Lower leg skin (tissue), 2 donors: ENCODE measurements around the genes ACP4, SIGLEC7 and ZNF649.

- PRO-cap: no peak
- RAMPAGE, long total RNA, 2 experiments: no peak in any of the 2 experiments
Observed at GRCh38 chr19:50168697-50169321, 5.7 kb upstream of the IZUMO2 start.

- PRO-cap: no peak
- RAMPAGE, long total RNA, 2 experiments: no peak in any of the 2 experiments
Observed at GRCh38 chr19:50187572-50188367, 15.7 kb upstream of the MYH14 start.

DNA sequence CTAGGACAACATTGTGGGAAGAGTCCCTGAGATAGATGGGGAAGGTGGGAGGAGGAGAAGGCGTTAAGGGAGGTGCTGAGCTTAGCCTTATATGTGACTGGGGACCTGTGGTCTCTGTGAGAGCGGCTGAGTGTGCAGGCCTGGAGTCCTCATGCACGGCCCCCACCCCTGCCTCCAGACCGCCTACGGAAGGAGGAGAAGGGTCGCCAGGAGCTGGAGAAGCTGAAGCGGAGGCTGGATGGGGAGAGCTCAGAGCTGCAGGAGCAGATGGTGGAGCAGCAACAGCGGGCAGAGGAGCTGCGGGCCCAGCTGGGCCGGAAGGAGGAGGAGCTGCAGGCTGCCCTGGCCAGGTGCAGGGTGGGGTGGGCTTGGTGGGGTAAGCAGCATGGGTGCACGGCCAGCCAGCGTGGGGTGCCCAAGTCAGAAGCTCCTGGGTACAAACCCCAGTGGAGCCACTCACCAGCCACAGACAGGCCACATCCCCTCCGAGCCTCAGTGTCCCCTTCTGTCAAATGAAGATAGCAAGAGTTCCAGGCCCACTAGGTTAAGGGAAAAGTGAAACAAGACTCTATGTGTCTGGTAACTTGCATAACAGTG, 56.7 kb downstream of the KCNC3 start:
- PRO-cap: no peak
- RAMPAGE, long total RNA, 2 experiments: no peak in any of the 2 experiments

GRCh38 chr19:50468791-50469032, 7.6 kb upstream of the EMC10 start:
- PRO-cap: no peak
- RAMPAGE, long total RNA, 2 experiments: no peak in any of the 2 experiments

GRCh38 chr19:50724225-50724967, 1.2 kb downstream of the CLEC11A start:
- PRO-cap: unidirectional peak, plus-strand start at chr19:50724566; bidirectional peak, plus-strand start at chr19:50725151, minus-strand start at chr19:50724791
- RAMPAGE, long total RNA, 2 experiments: no peak in any of the 2 experiments

- PRO-cap: no peak
- RAMPAGE, long total RNA, 2 experiments: no peak in any of the 2 experiments
Observed at GRCh38 chr19:50790037-50790585, at the start of gene ACP4. TSS of gene ACP4 (plus strand) at chr19:50790415.

DNA sequence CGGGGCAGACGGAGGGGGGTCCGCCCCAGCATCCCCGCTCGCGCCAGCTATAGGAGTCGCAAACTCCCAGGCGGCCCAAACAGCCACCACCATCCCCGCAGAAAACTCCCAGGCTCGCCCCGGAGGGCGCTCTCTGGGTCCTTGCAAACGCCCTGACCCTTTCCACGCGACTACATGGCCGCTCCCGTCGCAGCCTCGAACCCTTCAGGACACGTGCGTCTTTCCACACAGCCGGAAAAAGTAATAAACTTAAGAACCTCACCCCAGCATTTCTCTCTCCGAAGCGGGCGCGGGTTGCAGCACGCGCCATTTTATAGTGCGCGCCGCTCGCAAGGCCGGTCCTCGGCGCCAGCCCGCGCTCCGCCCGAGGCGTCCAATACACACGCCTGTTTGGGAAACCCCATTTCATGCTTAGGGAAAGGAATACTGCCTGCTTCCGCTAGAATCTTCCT, 14.1 kb downstream of the ACP4 start:
- PRO-cap: bidirectional peak, plus-strand start outside the sequence, minus-strand start at position 285 of the sequence
- RAMPAGE, long total RNA, 2 experiments: start-site peak on the minus strand in 1 of 2 experiments, centred at position 311 of the sequence, 800 reads per replicate

- PRO-cap: bidirectional peak, plus-strand start at chr19:50804933, minus-strand start at chr19:50804594; bidirectional peak, plus-strand start at chr19:50805106, minus-strand start at chr19:50804959
- RAMPAGE, long total RNA, 2 experiments: no peak in any of the 2 experiments
Observed at GRCh38 chr19:50804762-50805479, 14.7 kb downstream of the ACP4 start.

- PRO-cap: no peak
- RAMPAGE, long total RNA, 2 experiments: no peak in any of the 2 experiments
Observed at GRCh38 chr19:50830196-50830718, 3.1 kb downstream of the KLK15 start.

GRCh38 chr19:50870373-50870962, 2.8 kb upstream of the KLK2 start:
- PRO-cap: no peak
- RAMPAGE, long total RNA, 2 experiments: no peak in any of the 2 experiments

DNA sequence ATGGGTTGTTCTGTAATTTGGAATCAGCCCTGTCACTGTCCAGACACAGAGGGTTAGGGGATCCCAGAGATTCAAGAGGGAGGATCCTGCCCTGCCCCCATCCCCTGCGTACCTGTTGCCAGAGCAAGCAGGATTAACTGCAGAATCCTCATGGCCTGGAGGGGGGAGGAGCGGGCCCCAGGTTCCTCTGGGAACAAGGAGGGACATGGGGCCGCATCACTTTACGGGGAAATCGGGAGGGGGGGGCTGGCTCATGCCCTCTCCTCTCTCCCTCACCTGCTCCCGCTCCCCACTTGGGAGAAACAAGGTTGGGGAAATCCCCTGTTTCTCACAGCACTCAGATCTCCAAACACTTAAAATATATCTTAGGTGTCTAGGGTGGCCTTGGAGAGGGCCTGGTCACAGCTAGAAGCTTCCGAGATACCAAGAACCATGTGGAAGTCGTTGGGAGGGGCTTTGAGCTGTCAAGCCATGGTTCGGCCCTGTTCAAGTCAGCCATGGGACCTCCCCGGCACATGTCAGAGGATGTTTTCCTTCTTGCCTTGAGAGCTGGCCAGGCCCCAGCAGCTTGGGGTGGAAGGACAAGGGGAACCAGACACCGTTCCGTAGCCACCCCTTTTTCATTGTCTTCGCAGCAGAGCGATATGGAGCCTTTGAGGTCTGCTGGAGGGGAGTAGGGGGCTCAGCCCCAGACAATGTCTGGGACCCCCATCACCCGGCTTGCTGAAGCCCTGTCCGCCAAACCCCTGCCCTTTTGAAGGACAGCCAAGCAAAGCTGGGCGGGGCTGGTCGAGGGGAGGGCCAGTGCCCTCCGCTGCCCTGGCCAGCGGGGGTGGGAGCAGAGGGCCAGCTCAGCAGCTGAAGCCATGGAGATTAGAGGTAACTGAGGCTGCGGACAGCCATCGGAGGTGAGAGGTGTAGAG, 675 bp downstream of the KLK11 start:
- PRO-cap: unidirectional peak, plus-strand start at position 556 of the sequence
- RAMPAGE, long total RNA, 2 experiments: start-site peak on the plus strand in 2 of 2 experiments, centred at positions 550 to 575 of the sequence, 9 to 56 reads per replicate

GRCh38 chr19:51141984-51142773, at the start of gene SIGLEC7:
TSS of gene SIGLEC7 (plus strand) at chr19:51142301.
- PRO-cap: no peak
- RAMPAGE, long total RNA, 2 experiments: no peak in any of the 2 experiments

DNA sequence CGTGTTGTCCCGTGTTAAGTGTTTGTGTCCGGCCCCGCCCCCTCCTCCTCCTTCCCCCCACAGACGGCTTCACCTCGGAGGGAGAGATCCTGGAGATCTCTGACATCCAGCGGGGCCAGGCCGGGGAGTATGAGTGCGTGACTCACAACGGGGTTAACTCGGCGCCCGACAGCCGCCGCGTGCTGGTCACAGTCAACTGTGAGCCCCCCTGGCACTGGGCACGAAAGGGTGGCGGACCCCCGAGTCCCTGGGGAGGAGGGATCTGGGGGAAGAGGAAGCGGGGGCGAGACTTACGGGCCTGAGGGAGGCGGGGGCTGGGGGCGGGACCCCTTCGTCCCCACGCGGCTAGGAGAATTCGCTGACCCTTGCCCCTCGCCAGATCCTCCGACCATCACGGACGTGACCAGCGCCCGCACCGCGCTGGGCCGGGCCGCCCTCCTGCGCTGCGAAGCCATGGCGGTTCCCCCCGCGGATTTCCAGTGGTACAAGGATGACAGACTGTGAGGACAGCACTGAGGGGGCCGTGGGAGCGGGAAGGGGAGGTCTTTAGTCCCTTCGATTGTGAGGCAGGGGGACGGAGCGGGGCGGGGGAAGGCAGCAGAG, 15.1 kb downstream of the VSIG10L start:
- PRO-cap: no peak
- RAMPAGE, long total RNA, 2 experiments: no peak in any of the 2 experiments

DNA sequence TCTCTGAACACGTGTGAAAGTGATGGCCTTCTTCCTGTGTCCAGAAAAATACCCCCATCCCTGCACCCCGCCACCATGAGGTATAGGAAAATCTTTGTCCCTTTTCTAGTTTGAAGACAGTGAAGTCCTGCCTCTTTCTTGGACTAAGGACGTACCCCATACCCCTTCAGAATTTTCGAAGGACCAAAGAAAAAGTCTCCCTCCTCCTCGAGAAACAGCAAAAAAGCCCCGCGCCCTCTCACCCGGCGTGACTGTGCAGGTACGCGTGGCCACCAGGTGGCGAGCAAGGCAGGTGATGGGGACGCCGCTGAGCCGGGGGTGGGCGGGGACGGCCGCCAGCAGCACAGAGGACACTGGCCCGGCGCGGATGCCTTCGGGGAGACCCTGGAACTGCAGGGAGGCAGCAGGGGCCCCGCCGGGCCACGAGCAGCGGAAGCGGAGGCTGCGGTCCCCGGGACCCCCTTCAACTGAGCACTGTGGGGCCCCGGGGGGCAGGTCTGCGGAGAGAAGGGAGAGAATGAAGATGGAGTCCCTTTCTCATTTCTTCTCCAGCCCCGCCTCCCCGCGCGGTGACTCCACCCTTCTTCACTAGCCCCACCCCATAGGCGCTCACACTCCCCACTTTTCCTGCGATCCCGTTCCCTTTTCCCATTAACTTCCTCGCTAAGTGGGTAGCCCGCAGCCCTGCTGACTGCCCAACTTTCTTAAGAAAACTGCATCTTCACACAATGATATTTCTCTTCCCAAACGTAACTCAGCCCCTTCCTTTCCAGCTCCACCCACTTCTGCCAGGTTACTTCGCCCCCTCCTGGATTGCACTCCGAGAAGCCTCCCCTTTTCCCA, 3.1 kb downstream of the VSIG10L start:
- PRO-cap: unidirectional peak, plus-strand start at position 310 of the sequence
- RAMPAGE, long total RNA, 2 experiments: start-site peak on the minus strand in 1 of 2 experiments, centred at position 336 of the sequence, 12 reads per replicate

DNA sequence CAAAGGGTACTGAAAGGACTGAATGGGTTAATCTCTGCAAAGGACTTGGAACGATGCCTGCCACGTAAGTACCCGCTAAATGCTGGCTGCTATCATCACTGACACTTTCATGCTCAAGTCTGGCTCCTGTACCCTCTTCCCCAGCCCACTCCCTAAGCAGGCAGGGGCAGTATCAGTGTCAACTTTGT, 1.1 kb downstream of the ETFB start:
- PRO-cap: no peak
- RAMPAGE, long total RNA, 2 experiments: no peak in any of the 2 experiments

DNA sequence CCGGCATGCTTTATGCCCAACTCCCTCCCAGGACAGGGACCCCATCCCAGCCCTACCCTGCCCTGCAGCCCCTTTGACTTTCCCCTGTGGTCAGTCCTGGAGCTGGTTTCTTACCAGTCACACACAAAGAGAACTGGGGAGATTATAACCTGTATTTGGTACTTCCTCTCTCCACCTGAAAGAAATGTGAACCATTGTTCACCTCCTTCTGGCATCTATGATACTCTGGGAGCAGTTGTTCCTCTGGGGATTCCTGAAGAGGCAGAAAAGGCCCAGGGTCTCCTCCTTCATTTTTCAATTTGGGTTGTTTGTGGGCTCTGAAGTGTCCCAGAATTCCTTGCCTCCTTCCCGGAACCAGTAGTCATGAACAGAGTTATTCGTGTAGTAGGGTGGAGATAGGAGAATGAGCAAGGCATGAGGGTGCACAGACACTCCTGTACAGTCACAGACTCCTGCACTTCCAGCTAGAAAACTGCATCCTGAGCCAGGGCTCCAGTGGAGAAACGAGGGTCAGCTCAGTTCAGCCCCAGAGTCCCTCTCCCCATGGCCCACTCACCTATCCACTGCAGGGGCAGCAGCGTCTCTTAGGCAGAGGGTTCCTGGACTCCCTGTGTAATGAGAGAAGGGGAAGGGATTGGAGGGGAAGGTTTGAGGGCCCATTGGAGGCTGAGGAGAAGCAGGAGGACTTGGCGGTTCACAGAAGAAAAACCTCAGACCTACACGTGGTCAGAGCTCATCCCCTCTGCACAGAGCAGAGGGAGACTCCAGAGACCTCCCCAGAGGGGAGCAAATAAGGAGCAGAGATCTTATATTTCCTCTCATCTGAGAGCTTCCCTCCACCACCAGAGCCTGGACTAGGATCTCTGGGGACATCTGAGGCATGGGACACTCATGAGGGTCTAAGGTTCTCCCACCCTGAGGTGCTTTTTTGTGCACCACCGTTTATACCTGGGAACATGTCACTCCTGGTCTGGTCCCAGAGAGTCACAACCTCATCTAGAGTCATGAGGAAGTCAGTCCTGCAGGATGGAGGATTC, 10.8 kb upstream of the SIGLEC8 start:
- PRO-cap: no peak
- RAMPAGE, long total RNA, 2 experiments: no peak in any of the 2 experiments

DNA sequence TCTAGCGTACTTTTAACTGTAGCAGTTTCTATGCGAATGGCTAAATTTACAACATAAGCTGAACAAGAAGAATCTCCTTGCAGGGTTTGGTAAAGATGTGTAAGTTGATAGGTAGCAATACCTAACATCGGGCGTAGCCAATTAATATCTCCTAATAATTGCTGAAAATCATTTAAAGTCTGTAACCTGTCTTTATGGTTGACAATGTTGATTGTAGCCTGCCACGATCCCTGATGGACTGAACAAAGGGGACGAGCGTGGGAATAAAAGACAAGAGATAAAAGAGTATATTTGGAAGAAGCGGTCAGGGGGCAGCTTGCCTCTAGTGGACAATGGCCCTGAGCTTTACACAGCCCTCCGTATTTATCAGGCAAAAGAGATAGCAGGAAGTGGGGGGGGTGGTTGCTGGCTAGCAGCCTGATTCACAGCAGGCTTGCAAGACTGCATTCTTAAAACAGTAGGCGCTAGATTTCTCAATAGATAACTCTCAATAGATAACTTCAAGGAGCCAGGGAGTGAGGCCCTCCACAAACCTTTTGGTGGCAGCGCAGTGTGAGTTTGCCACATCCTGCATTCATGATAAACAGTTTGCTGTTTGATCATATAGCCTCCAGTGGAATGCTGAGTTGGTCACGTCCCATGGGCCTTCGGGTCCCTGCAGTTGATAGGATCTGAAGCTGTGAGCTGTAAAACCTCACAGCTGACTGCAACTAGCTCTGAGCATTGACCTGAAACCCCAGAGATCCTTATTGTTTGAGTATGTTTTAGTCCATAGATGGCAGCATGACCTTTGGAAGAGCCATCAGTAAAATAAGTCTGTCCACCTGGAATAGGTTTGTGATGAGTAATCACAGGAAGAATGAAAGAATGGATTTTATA, 12.1 kb downstream of the FPR3 start:
- PRO-cap: no peak
- RAMPAGE, long total RNA, 2 experiments: no peak in any of the 2 experiments

GRCh38 chr19:51904740-51905469, at the start of gene ZNF649:
TSS of gene ZNF649 (minus strand) at chr19:51905017.
- PRO-cap: unidirectional peak, minus-strand start at chr19:51904853; unidirectional peak, minus-strand start at chr19:51905017
- RAMPAGE, long total RNA, 2 experiments: start-site peak on the minus strand in 2 of 2 experiments, at chr19:51904975-51905024 at its widest, 109 to 471 reads per replicate

DNA sequence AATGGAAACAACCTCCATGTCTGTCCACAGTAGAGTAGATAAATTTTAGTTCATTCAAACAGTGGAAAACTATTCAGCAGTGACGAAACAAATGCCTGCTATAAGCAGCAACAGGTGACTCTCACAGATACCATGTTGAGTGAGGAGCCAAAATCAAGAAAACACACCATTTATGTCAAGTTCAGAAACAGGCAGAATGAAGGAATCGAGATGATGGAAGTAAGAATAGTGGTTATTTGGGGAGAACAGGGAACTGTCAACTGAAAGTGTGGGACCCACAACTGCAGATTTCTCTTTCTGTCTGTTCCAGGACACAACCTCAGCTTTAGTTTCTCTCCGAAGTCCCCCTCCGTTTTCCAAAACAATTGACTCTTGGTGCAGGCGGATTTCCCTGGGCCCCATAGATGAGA, 34.1 kb downstream of the PPP2R1A start:
- PRO-cap: no peak
- RAMPAGE, long total RNA, 2 experiments: no peak in any of the 2 experiments

GRCh38 chr19:52228076-52228748, 38.4 kb downstream of the PPP2R1A start:
- PRO-cap: no peak
- RAMPAGE, long total RNA, 2 experiments: no peak in any of the 2 experiments